Subcutaneous adipose tissue (tissue), 3 donors: ENCODE results near the genes IRAK1 and RAB39B.

DNA sequence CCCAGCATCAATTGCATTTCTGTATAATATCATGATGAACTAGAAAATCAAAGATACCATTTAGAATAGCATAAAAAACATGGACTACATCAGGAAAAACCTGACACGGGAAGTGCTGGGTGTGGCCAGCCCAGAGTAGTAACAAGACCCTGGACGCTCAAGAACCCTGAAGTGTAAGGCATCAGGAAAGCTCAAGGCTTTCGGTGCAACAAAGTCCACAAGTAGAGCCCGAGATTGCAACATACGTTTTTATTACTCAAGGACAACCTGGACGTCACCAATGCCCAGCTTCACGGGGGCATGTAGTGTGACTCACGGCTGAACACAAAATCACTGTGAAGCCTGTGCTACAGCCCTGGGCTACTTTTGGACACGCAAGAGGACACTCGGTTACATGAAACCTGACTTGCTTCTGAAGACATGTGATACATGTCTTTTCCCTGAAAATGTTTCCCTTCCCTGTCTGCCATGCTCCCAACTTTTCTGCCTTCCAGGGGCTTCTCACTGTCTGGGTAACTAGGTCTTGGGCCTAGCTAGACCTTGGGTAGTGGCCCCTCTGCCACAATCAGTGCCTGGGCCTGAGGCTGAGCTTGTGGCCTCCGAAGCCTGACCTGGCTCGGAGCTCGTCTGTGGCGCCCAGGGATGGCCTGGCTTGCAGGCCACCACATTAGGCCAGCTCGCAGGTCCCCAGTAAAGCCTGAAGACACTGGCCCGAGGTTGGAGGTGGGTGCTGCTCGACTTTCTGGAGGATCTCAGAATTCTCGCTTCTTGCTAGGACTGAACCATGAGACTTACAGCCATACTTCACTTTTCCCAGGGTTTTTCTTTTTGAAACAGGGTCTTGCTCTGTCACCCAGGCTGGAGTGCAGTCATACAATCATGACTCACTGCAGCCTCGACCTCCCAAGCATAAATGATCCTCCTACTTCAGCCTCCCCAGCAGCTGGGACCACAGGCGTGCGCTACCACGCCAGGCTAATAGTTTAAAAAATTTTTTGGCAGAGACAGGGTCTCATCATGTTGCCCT is 9.1 kb downstream of the IRAK1 start:
- PRO-cap: no peak
- RAMPAGE, long total RNA, 3 experiments: no peak in any of the 3 experiments

DNA sequence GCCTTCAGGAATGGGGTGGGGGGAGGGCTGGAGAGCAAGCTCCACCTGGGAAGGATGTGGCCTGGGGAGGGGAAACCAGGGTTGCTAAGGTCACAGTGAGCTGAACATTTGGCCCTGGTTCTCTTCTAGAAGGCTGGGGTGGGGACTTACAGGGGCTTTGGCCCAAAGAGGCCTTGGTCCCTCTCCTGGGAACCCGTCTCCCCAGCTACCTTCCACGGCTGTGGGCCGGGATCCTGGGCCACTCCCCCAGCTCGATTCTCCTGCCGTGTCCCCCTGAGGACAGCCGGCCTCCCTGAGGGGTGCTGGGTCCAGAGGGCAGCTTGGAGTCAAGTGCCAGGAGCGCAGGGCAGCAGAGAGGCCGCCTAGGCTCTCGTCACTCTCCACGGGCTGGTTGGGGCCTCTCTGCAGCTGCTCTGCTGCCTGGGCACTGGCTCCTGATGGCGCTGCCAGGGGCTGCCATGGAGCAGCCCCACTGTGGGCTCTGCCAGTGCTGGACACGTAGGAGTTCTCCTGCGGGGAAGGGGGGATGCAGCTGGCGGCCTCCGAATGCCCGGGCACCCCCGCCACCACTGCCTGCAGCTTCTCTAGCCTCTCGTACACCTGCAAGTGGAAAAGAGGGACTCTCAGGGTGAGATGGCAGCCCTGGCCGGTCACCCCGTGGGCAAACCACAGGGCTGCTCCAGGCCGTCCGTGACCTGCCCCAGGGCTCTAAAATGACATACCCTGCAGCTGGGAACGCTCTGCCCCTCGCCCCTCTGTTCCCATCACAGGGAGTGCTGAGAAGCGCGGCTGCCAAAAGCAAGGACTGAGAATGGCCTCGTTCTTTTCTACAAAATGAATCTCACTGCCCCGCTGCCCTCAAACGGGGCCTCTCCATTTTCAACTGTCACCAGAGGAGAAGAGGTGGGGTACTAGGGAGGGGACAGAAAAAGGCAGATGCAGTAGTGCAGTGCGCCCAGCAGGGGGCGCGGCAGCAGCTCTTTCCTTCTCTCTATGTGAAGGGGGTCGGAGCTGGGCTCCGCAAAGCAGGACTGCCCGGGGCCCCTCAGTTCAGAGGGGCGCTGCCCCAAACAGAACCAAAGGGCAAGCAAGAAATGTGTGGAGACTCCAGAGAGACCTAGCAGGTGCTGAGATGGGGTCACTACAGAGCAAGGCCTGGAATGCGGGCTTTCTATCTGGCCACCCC is 6.5 kb downstream of the IRAK1 start:
- PRO-cap: no peak
- RAMPAGE, long total RNA, 3 experiments: no peak in any of the 3 experiments

GRCh38 chrX:154019620-154020923 is at the start of gene IRAK1:
IRAK1 (minus strand) TSS chrX:154019902.
- PRO-cap: bidirectional peak, plus-strand start at chrX:154019972, minus-strand start at chrX:154019897; unidirectional peak, minus-strand start at chrX:154020630
- RAMPAGE, long total RNA, 3 experiments: no peak in any of the 3 experiments

DNA sequence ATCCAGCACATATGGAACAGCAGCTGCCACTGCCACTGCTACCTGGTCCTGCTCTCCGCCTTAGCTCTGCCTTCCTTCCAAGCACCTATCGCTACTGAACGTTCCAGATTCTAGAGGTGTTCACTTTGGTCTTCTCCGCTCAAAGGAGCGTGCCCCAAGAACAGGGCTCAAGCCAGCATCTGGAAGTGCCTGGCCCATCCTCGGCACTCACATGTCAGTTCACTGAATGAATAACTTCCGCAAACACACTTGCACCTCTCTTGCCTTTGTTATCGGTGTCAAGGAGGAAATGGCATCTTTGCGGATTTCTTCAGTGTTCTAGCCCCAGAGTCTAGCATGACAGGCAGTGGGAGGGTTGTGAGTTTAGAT is 17.4 kb upstream of the MECP2 start:
- PRO-cap: no peak
- RAMPAGE, long total RNA, 3 experiments: no peak in any of the 3 experiments

GRCh38 chrX:154361877-154362761 is 12.3 kb downstream of the FLNA start:
- PRO-cap: no peak
- RAMPAGE, long total RNA, 3 experiments: no peak in any of the 3 experiments

DNA sequence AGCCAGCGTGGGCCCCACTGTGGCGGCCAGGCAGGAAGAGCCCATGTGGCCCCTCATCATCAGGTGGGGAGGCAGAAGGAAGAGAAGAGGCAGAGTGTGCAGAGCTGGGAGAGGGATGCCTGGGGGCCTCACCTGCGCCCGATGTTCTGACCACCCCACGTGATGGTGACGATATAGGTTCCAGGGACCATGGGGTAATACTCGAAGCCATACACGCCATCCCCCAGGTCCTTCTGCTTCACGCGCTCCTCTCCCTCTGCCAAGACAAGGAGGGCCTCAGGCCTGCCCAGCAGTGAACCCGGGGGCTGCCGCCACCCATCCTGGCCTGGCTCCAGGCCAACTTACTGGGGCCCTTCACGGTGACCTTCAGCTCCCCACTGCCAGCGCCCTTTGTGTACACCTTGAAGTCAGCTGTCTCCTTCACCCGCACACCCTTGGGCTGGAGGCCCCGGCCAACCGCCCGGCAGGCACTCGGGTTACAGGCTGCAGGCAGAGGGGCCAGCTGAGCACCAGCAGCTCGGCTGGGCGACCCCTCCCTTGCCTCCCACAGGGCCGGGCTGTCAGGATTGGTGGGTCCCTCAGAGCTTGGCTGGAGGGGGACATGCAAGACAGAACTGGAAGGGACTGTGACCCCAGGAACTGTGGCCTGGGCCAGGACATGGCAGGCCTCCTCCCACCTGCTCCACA is 9.3 kb downstream of the FLNA start:
- PRO-cap: no peak
- RAMPAGE, long total RNA, 3 experiments: no peak in any of the 3 experiments

DNA sequence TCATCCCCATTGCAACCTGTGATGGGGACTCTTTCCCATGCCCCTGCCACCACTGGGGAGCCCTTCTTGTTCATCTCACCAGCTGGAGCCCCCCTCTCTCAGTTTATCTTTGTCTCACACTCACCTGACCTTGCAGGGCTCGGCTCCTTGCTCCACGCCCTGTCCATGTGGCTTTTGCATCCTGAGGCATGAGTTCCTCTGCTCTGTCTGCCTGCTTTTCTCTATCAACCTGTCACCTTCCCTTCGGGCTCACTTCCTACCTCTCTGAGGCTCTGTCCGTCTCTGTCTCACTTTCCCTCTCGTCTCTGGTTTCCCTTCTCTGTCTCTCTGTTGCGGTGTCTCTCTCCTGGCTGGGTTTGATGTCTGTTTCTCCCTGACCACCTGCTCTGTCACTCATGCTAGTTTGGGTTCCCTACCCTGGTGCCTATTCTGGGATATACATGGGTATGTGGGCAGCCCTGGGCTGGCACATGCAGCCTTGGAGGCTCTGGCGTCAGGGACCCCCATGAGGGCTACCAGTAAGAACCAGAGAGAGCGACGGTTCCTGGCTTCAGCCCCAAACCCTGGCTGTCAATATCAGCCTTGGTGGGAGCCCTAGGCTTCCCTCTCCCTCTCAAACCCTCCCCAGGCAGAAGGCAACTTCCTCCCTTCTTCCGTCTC is 490 bp downstream of the DNASE1L1 start:
- PRO-cap: no peak
- RAMPAGE, long total RNA, 3 experiments: no peak in any of the 3 experiments

- PRO-cap: no peak
- RAMPAGE, long total RNA, 3 experiments: start-site peak on the plus strand in 1 of 3 experiments, at chrX:154413406-154414018 at its widest, 9 reads per replicate
Measured at GRCh38 chrX:154413514-154414321, 2.4 kb downstream of the TAFAZZIN start.

- PRO-cap: no peak
- RAMPAGE, long total RNA, 3 experiments: no peak in any of the 3 experiments
Measured at GRCh38 chrX:154459734-154460828, 2.0 kb downstream of the PLXNA3 start.

DNA sequence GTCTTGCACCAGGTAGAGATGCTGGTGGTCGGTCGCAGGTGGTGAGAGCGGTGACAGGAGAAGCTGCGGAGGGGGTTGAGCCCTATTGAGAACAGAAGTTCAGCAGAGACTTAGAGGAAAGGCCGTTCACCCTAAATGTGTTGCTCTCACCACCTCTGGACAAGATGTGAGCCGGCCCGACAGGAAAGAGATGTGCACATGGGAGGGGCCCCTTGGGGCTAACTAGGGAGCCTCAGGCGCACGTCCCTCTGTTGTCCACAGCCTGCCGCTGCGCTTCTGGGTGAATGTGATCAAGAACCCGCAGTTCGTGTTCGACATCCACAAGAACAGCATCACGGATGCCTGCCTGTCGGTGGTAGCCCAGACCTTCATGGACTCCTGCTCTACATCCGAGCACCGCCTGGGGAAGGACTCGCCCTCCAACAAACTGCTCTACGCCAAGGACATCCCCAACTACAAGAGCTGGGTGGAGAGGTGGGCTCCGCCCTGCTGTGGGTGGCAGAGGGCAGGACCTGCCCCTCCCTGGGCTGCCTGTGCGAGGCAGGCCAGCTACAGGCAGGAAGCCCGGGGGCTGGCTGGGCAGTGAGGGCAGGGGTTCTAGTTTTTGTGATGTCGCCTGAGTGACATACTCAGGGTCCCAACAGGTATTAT is 8.1 kb downstream of the LAGE3 start:
- PRO-cap: no peak
- RAMPAGE, long total RNA, 3 experiments: no peak in any of the 3 experiments

DNA sequence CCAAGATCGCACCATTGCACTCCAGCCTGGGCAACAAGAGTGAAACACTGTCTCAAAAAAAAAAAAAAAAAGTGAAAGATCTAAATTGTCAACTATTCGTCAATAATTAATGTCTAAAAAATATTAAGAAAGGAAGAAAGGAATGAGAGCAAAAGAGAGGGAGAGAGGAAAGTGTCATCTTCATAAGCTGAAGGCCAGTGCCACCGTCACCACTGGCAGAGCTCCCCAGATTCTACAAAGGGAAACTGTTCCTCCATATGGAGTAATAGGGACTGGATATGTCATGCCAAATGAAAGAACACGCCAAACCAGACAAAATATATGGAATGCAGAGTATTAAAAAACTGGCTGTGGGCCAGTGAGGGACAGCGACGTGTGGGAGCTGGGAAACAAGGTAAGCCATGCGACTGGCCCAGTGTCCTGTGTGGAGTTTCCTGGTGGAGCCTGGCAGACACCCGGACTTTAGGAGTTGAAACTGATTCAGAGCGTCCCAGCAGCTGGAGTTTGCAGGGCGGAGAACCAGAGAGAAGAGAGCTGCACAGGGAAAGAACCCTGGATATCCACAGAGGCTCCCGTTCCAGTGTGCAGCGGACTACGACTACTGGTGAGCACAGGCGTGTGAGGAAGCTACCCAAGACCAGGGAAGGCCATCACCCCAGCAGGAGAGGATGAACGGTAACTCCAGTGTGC is 2.5 kb downstream of the LAGE3 start:
- PRO-cap: no peak
- RAMPAGE, long total RNA, 3 experiments: no peak in any of the 3 experiments

DNA sequence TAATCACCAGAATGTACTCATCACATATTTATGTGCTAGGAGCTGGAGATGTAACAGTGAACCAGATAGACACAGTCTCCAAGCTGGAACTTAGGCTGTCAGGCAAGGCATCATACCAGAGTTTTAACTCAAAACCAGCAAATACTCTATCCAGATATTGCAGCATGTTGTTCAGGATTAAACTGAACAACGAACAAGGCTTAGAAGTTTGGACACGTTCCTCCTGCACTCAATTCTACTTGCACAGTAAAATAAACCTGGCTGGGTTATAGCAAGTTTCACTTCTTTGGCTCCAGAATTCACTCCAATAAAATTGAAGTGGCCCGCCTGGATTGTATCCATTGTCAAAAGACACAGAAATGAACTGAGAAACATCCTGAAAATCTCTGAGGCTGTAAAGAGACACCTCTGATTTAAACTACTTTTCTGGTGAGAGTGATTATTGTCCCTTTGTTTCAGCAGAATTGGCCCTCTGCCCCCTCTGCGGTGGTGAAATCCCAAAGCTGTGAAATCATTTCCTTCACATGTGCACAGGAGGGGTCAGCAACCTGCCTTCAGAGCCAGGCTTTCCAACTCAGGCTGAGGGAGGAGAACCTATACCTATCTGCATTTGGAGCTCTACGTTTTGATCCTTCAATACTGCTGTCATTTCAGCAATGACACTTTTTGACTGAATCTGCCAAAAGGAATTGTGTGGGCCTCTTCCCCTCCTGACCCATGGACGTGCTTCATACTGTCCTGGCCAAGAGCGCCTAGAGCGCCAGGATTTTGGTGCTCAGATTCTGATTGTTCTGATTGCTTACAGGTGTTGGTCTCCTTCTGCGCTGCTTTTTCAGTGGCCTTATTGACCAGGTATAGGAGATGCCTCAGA is 23.0 kb downstream of the GAB3 start:
- PRO-cap: unidirectional peak, plus-strand start at position 572 of the sequence
- RAMPAGE, long total RNA, 3 experiments: no peak in any of the 3 experiments

GRCh38 chrX:154737821-154738538 is 12.9 kb downstream of the GAB3 start:
- PRO-cap: no peak
- RAMPAGE, long total RNA, 3 experiments: no peak in any of the 3 experiments

DNA sequence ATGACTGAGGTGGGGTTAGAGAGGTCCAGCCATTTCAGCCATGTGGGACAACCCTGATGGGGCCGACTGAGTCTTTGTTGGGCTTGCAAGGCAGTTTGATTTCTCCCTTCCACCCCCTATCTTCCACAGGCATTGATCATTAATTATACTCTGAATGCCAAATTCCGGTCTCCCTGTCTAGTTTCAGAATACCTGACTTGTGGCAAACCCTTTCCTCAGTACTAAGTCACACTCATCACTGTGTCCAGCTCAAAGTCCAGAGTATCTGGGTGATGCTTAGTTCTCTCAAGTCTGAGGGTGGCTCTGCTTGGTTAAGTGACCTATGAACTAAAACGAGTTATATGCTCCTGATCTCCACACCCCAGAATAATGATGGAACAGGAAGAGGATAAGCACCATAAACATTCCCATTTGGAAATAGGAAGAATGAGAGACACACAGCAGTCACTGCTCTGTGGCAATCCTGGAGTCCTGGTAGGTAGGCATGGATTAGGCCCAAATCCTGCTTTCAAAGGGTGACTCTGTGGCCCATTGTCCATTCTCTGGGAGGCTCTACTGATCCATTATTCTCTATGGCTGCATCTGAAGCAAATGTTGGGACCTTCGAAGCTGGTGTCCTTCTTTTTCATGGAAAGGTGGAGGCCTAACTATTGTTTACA is 6.4 kb downstream of the SMIM9 start:
- PRO-cap: no peak
- RAMPAGE, long total RNA, 3 experiments: no peak in any of the 3 experiments

DNA sequence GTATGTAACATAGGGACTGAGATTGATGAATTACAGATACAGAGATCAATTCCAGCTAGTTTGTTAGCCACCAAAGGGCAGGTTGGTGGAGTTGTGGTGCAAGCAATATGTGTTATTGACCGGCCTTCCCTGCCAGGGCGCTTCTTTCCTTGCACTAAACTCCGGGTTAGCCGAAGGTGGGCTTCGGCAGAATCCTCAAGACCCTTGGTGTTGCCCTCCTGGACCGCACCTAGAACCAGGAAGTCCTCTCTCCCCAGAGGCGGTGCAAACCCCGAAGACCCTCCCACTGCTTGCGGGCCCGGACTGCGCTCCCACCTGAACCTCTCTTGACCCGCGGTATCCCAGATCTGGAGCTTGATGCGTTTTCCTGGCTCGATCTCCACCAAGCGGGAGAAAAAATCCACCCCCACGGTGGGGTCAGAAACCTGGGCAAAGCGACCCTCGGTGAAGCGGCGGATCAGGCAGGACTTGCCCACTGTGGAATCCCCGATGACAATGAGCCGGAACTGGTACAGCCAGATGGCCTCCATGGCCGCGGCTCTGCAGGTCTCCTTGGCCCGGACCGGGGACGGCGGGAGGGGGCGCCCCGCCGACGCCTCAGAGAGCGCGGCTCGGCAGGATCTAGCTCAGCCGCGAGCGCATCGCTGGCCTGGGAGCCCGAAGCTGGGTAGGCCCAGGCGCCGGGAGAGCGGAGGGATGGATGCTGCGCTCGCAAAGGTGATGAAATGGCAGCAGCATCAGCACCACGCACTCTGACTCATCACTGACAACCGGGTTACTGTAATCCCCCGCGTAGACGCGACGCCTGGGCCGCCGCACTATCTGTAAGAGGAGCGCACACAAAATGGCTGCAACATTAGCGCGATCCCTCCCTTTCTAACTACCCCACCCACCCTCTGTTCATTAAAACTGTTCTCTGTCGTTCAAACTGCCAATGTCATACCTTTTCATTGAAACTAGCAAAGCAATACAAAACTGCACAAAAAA is at the start of gene RAB39B:
Gene RAB39B (minus strand): TSS at position 733 of the 987 bp plus-strand sequence.
- PRO-cap: no peak
- RAMPAGE, long total RNA, 3 experiments: no peak in any of the 3 experiments